AG08470 (cell line): ENCODE measurements around the genes SHOC2 and VTI1A.

GRCh38 chr10:110141887-110142156 is 65.6 kb upstream of the MXI1 start:
- RRBS: no CpG with 5 or more reads among the region's 3 CpGs

DNA sequence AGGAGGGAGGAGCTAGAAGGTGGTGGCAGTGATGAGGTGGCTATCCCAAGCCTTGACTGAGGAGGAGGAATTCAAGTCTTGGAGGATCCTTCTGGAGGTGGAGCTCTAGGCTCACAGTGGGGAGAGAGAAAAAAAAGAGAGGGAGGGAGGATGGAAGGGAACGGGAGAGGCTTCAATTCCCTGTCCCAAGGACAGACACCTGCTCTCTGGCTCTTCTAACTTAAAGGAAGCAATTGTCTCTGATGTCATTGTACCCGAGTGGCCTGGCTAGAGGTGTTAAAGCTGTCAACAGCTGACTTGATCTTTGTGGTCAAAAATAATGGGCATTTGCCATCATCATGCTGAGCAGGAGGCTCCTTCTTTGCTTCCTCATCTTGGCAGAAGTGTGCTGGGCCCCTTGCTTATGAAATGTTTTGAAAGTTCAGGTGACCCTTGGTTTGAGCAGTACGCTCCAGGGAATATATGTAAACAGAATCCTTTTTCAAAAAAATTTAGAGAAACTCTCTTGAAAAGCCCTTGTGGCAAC is 8.4 kb downstream of the MXI1 start:
- RRBS: no CpG with 5 or more reads among the region's 3 CpGs

GRCh38 chr10:110226920-110227931 is 19.8 kb downstream of the MXI1 start:
- RRBS: 4% methylated on average over 2 of the region's 78 CpGs

GRCh38 chr10:110504857-110505250 is 7.1 kb downstream of the DUSP5 start:
- RRBS: no CpG with 5 or more reads among the region's 5 CpGs

DNA sequence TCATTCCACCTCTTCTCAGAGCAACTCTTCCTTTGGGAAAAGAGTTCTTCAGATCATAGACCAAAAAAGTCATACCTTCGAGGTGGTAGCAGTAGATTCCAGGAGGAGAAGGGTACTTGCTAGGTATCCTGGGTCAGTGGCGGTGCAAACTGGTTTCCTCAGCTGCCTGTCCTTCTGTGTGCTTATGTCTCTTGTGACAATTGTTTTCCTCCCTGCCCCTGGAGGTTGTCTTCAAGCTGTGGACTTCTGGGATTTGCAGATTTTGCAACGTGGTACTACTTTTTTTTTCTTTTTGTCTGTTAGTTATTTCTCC is 13.4 kb downstream of the DUSP5 start:
- RRBS: no CpG with 5 or more reads among the region's 3 CpGs

GRCh38 chr10:110664846-110665595 is 20.9 kb downstream of the RBM20 start:
- RRBS: no CpG with 5 or more reads among the region's 7 CpGs

DNA sequence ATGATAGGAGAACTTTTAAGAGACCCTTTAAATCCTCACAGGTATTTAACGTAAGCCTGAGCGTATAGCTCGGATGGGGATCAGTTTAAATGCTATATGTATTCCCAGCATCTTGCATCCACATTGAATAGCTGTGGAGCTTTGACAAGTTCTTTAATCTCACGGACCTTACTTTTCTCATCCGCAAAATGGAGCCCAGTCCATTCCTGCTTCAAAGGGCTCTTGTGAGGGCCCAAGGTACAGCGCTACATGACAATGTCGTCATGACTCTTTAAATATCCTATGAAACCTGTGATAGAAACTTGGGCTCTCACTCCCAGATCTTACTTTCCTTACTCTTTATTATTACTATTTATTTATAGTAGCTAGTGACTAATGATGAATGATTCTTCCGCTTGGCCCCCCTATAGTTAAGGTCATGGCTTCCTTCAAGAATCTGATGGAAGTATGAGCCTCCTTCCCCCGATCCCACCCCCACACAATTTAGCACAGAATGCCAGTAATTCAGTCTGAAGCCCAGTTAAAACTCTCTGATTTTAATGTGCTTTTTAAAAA is 41.9 kb downstream of the RBM20 start:
- RRBS: no CpG with 5 or more reads among the region's 9 CpGs

DNA sequence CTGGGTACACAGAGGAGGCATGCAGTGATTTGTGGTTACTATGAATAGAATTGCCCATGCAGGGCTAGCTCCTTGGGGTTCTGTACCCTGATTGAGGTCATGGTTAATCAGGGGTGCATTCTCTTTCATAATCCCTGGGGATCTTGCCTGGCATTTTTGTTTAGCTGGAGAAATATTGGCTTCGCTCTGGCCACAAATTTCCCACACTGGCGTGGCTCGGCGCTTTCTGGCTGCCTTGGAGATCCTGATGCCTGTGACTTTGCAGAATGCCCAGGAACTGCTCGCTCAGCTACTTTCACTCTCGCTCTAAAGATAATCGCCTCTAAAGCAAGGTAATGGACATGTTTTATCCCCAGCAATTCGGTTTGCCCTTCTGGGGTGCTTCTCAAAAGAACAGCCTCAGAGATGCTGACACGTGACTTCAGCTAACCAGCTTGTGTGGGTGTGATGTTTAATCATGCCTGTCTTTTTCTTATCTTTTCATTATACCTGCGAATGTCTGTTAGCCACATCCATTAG is 89.4 kb downstream of the RBM20 start:
- RRBS: no CpG with 5 or more reads among the region's 10 CpGs

GRCh38 chr10:110837016-110838327 is 34.3 kb upstream of the PDCD4 start:
- RRBS: no CpG with 5 or more reads among the region's 6 CpGs

DNA sequence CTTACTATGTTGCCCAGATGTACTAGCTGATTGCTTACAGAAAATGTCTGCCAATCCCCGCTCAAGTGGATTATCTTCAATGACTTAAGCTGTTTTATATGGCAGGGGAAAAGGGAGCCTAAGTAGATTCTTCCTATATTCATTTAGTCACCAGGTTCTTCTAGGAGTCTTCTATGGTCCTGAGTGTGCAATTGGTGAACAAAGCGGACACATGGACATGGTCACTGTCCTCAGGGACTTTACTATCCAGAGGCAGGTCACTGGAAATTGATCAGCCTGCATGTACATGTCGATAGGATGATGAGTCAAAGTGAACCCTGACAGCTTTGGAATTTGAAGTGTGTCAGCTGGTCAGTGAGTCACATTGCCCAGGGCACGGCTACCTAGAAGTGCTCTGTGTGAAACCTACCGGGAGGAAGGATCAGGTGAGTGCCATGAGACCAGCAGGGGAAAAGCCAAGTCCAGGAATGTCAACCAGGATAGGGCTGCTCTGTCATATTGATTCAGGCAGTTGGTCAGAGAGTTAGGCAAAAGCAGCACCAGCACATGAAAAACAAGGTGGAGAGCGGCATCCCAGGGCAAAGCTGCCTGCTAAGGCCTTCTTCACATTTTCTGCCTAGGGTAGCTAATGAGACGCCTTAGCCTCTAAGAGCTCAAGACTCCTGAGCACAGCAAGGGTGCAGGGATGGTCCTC is 19.5 kb upstream of the PDCD4 start:
- RRBS: no CpG with 5 or more reads among the region's 7 CpGs

DNA sequence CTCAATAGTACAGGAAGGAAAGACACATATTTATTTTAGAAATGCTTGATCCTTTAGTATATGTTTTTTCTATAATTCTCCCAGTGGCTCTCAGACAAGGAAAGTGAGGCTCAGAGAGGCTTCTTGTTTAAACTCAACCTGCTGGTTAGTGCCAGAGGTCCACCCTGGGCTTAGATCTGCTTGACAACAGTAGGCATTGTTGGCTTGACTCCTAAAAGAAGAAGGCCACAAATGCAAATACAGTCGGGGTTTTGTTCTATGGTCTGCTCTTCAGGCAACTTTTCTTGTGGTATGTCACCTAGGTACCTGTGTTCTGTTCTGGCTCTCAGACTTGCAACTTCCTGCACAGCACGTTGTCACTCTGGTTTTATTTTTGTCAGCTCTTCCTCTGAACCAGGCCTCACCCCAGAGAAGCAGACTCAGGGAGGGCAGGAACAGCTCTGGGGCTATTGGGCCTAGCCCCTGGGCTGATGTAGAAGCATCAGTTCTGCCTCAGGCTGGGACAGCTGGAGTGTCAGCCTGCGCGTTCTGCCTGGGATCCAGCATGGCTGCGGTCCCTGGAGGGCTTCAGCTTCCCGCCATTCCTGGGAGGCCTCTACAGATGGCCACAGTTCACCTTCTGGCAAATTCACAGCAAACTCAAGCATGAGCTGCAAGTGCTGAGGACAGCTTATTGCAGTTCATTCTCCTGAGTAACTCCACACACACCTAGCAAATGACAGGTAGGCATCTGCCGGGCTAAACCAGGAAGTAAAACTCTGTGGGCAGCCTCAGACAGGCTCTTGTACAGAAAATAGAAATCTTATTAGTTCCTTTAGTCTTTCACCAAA is 11.1 kb upstream of the PDCD4 start:
- RRBS: no CpG with 5 or more reads among the region's 7 CpGs

DNA sequence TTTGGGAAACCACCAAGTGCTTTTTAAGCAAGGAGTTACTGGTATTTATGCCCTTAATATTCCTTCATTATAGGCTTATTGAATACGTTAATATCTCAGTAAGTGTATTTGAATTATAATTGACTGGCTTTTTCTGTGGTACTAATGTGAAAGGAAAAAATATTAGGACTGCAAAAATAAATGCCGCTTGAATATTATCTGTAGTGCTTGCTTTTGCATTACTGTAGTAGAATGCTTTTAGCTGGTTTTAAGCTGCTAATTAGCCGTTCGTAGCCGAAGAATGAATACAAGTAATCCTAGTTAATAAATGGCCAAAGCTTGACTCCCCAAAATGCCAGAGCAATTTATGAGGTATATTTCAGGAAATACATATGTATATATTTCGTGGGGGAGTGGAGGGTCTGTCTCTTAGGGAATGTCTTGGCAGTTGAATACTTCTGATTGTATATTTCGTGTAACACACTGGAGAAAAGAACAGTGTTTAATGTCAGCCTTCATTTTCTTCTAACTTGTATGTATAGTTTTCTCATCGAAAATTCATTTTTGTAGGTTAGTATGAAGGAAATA is 1.4 kb downstream of the PDCD4 start:
- RRBS: no CpG with 5 or more reads among the region's 8 CpGs

- RRBS: no CpG with 5 or more reads among the region's 4 CpGs
Observed at GRCh38 chr10:110873876-110874408, 2.2 kb downstream of the PDCD4 start.

GRCh38 chr10:110906934-110907818 is 11.8 kb downstream of the BBIP1 start:
- RRBS: no CpG with 5 or more reads among the region's 11 CpGs

GRCh38 chr10:110910035-110911173 is 8.6 kb downstream of the BBIP1 start:
- RRBS: no CpG with 5 or more reads among the region's 10 CpGs

GRCh38 chr10:110919408-110920445 is at the start of gene SHOC2:
Gene SHOC2 (plus strand): TSS chr10:110919604.
- RRBS: 2% methylated on average over 15 of the region's 103 CpGs

DNA sequence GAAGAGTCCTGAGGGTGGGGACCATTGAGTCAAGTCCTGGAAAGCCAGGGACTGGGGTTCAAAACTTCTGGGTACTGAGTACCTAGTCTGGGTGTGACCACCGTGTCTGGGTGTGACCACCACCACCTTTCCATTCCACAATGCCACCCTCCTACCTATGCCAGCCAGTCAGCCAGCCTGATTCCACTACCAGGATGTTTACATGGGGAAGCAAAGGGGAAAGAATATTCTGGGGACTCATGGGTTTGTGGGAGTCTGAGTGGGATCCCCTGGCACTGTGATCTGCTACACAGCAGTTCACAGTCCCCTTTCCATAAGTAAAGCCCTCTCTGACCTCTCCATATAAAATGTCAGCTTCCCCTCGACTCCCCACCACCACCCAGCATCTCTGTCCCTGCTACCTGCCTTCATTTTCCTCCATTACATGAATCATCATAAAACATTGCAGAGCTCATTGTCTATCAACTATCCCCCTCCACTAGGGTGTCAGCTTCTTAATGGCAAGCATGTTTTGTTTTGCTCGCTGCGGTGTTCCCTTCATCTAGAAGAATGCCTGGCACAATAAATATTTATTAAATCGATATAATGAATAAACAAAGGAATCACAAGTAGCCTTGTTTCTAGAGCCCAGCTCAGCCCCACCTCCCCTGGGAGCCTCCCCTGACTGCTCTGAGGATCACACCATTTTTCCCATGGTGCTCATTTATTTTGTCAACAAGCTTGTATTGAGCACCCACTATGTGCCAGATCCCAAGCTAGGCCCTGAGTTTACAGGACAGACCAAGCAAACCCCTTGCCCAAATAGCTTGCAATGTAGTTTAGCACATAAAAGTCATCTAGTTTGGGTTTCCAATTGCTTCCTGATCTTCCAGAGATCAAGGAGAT is 42.0 kb upstream of the GPAM start:
- RRBS: no CpG with 5 or more reads among the region's 5 CpGs

- RRBS: under 1% methylated on average over 28 of the region's 76 CpGs
Observed at GRCh38 chr10:112446646-112447920, at the start of gene VTI1A. Gene VTI1A (plus strand): TSS chr10:112447215.

GRCh38 chr10:112678379-112679025 is 231.5 kb downstream of the VTI1A start:
- RRBS: no CpG with 5 or more reads among the region's 9 CpGs

GRCh38 chr10:112752082-112752725 is 197.8 kb upstream of the TCF7L2 start:
- RRBS: no CpG with 5 or more reads among the region's 4 CpGs